ENCODE measurements around the genes SELENOV, LGALS13, LGALS16, PSMC4, MAP3K10 and TTC9B.

GRCh38 chr19:39356311-39357451 is 14.5 kb downstream of the SAMD4B start:
- PRO-cap, 2 experiments, result no peak in any of the 2 experiments

DNA sequence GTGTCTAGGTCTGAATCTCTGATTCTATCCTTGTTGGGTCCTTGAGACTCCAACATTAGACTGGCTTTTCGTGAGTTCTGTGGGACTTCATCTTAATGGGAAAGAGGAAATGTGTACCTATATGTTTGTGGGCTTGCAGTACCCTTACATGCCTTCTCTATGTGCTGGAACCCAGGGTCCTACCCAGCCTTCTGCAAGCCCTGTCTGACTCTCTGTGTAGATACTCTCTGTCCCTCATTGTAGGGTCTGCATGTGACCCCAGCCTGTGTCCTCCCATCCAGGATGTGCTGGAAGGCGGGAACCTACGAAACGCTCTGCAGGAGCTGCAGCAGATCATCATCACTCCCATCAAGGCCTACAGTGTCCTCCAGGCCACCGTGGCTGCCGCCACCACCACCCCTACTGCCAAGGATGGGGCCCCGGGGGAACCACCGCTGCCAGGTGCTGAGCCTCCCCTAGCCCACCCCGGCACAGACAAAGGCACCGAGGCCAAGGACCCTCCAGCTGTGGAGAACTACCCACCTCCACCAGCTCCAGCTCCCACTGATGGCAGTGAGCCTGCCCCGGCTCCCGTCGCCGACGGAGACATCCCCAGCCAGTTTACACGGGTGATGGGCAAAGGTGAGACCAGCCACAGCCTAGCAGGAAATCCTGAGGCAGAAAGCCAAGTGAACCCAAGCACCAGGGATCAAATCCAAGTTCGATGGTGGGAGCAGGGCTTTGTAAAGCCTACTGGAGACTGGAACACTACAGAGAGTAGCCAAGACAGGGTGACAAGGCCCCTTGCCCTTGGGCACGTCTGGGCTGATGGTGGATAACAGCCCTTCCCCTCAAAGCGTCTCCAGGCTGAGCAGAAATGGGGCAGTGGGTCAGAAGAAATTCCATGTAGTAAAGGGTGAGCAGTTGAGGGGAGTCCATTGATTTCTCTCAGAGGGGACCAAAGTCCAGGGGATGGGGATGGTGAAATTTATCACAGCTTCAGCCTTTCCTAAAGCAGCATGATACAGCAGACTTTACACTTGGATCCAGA is 13.4 kb downstream of the PAF1 start:
- PRO-cap, 2 experiments, result no peak in any of the 2 experiments

- PRO-cap, 2 experiments, result no peak in any of the 2 experiments
Observed at GRCh38 chr19:39383085-39383838, 7.6 kb downstream of the PAF1 start.

DNA sequence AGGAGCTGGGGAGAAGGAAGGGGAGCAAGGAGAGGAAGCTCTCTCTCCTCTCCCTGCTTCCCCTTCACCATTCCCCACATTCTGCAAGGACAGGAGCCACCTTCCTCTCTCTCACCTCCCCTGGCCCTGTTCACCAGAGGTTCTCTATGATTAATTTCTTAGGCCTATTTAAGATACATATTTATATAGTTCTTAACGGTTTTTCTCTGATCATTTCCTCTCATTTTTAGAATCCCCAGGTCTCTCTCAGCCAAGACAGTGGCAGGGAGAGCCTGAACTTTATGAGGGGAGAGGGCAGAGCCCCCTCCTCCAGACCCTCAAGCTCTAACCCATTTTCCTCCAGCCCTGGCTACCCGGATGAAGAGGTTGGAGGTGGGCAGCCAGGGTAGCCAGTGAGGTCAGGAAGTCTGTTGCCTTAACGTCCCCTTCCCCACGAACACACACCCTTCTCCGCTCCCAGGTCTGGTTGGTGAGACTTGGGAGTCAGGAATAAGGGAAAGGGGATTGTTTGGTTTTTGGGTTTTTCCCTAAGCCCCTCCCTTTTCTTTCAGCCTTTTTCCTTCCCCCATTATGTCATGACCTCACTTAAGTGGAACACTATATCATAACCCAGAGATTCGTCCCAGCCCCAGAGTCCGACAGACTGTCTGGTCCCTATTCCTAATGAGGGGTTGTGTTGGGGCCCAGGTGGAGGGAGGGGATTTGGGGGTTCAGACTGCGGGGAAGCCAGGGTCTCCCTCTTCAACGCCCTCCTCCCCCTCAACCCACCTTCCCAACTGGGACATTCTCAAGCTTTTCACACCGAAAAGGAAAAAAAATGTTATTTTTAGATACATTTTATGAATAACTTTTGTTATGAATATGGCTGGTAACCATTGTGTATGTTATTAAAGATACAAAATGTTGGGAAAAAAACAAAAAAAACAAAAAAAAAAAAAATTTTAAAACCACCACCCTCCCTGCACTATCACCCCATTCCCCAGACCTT is 6.6 kb downstream of the PAF1 start:
- PRO-cap, 2 experiments, result no peak in any of the 2 experiments

DNA sequence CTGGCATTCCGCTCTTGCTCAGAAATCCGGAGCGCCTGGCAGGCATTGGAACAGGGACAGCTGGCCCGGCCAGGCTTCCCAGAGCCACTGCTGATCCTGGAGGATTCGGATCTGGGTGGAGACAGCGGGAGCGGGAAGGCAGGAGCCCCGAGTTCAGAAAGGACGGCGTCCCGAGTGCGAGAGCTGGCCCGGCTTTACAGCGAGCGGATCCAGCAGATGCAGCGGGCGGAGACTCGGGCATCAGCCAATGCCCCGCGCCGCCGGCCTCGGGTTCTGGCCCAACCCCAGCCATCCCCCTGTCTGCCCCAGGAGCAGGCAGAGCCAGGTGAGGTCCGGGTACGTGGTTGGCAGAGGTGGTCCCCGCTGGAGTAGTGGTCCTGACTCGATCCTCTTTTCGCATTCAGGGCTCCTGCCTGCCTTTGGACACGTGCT is 10.9 kb downstream of the PLEKHG2 start:
- PRO-cap, 2 experiments, result no peak in any of the 2 experiments

DNA sequence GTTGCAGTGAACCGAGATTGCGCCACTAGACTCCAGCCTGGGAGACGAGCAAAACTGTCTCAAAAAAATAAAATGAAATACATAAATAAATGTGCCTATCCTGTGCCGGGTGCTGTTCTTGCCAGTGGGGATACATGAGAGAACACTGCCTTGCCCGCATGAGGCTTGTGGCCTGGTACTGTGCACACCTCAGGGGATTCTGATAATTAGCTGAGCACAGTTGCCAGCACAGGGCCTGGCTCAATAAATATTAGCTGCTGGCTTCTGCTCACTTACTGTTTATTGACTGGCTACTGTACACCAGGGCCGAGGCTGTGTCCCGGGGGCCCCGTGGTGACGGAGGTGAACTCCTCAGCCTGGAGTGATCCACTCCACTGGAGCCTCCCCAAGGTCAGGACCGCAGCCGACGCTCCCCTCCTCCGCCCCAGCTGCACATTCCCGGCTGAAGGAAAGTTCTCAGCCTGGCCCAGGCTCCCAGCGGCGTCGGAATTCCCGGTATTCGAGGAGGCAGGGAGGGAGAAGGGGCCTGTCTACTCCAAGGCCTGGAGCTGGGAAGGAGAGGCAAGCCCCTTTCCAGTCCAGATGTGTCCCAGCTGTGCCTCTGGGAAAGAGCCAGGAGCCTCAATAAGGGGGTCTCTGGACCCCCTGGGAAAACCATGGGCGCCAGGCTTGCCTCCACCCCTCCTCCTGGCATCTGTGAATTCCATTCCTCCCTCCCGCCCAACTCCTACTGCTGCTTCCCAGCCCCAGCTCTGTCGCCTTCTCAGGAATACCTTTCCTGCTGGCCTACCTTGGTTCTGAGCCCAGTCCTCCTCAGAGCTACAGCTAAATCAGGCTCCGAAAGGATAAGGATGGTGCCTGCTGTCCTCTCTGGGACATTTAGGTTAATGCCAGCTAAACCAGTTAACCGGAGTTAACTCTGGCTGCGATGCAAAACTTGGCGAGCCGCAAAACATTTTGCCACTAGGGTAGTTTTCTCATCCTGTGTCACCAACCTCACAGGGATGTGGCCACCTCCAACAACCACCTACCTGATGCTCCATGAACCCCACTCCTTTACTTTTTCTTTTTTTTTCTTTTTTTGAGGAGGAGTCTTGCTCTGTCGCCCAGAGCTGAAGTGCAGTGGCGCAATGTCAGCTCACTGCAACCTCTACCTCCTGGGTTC is 7.2 kb downstream of the RPS16 start:
- PRO-cap, 2 experiments, result no peak in any of the 2 experiments

GRCh38 chr19:39432914-39433837 is 2.6 kb downstream of the RPS16 start:
- PRO-cap, 2 experiments, result no peak in any of the 2 experiments

DNA sequence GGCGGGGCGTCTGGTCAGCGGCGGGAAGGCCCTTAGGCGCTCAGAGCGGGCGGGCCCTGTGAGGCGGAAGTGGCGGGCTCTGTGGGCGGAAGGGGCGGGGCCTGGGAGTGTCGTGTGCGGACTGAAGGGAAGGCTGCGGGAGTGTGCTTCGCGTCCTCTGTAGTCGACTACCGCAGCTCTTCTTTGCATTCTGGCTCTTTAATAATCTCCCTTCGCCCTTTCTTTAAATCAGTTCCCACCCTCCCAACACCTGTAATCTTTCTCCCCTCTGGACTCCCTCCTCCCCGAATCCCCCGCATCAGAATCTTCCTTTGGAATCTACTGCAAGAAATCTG is 269 bp upstream of the RPS16 start:
- PRO-cap, 2 experiments, result peak in 2 of 2 experiments; most common plus-strand start position 106 of the sequence (in 1)

DNA sequence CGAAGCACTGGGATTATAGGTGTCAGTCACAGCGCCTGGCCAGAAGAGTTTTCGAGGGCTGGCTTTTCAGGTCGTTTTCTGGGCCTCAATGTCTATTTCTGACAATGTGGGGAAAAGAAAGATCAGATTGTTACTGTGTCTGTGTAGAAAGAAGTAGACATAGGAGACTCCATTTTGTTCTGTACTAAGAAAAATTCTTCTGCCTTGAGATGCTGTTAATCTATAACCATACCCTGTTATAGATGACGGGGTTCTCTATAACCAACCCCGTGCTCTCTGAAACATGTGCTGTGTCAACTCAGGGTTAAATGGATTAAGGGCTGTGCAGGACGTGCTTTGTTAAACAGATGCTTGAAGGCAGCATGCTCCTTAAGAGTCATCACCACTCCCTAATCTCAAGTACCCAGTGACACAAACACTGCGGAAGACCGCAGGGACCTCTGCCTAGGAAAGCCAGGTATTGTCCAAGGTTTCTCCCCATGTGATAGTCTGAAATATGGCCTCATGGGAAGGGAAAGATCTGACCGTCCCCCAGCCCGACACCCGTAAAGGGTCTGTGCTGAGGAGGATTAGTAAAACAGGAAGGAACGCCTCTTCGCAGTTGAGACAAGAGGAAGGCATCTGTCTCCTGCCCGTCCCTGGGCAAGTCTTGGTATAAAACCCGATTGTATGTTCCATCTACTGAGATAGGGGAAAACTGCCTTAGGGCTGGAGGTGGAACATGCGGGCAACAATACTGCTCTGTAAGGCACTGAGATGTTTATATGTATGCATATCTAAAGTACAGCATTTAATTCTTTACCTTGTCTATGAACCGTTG is 1.1 kb upstream of the TIMM50 start:
- PRO-cap, 2 experiments, result no peak in any of the 2 experiments

DNA sequence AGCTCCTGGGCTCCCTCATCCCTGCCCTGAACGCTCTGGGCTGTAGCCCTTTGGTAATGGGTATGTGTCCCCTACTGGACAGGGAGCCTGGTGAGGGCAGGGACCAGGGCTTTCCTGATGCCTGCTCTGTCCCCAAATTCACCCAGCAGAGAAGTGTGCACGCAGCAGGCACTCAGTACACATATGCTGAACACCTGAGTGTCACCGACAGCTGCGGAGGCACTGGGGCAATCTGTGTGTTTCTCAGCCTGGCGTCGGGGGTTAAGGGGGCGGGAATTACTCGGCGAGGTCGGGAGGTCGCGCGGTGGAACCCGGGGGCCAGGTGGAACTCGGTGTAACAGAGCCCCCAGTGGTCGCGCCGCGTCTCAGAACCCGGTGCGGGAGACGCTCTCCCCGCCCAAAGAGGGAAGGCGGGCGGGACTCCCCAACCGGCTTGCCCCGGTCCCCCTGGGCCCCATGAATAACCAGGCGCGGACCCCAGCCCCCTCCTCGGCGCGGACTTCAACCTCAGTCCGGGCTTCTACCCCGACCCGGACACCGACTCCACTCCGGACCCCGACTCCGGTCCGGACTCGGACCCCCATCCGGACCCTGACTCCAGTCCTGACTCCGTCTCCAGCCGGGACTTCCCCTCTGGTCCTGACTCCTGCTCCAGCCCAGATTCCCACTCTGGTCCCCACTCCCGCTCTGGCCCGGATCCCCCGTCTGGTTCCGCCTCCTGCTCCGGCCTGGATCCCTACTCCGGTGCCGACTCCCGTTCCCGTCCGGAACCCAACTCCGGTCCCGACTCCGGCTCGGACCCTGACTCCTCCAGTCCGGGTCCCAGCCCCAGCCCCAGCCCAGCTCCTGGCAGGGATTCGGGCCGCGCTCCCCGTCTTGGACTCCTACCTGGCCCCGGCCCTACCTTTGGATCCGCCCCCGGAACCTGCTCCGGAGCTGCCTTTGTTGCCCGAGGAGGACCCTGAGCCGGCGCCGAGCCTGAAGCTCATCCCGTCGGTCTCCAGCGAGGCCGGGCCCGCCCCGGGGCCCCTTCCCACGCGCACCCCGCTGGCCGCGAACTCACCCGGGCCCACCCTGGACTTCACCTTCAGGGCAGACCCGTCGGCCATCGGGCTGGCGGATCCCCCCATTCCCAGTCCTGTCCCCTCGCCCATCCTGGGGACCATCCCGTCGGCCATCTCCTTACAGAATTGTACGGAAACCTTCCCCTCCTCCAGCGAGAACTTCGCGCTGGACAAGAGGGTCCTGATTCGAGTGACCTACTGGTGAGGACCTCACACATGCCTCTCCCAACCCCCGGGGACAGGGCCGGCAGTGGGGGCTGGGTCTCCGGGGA is at the start of gene SELENOV:
Gene SELENOV, plus strand, starts transcription at position 383 of the 1,336 bp plus-strand sequence.
- PRO-cap, 2 experiments, result no peak in any of the 2 experiments

DNA sequence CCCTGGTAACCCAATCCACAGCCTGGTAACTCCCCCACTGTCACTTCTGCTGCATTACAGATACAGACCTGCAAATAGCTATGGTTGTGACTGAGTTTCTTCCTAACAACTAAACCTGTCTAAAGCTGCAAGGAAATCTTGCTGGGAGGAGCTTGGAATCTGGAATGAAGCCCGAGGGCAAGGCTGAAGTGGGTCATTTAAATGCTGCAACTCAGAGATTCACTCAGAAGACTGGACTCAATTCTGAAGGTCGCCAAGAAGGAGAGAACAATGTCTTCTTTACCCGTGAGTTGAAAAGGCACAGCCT is at the start of gene LGALS13:
Gene LGALS13, plus strand, starts transcription at position 226 of the 307 bp plus-strand sequence.
- PRO-cap, 2 experiments, result no peak in any of the 2 experiments

- PRO-cap, 2 experiments, result no peak in any of the 2 experiments
Observed at GRCh38 chr19:39655703-39656156, at the start of gene LGALS16. LGALS16 (plus strand) TSS chr19:39655913.

- PRO-cap, 2 experiments, result peak in 2 of 2 experiments; most common minus-strand start chr19:39824451 (in 1)
Observed at GRCh38 chr19:39823994-39825021, 9.7 kb downstream of the DYRK1B start.

DNA sequence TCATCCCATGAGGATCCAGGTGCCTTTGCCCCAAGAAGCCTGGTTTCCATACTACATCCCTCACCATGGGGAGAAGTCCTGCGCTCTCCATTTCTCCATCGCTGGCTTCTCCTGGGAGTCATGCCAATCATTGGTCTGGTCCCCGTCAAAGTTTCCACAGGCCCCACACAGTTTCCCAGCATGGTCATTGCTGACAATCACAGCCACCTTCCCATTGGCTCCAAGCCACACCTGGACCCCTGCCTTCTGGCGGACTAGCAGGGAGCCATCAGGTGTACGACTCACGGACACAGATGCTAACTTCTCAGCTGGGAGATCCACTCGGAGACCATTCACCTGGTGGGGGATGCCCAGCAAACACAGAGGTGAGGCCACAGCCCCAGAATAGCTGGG is 17.4 kb upstream of the FBL start:
- PRO-cap, 2 experiments, result no peak in any of the 2 experiments

- PRO-cap, 2 experiments, result peak in 2 of 2 experiments; most common plus-strand start chr19:39971182 (in 2); most common minus-strand start chr19:39970877 (in 1)
Observed at GRCh38 chr19:39970299-39971307, at the start of gene PSMC4. PSMC4 (plus strand) TSS chr19:39971165.

DNA sequence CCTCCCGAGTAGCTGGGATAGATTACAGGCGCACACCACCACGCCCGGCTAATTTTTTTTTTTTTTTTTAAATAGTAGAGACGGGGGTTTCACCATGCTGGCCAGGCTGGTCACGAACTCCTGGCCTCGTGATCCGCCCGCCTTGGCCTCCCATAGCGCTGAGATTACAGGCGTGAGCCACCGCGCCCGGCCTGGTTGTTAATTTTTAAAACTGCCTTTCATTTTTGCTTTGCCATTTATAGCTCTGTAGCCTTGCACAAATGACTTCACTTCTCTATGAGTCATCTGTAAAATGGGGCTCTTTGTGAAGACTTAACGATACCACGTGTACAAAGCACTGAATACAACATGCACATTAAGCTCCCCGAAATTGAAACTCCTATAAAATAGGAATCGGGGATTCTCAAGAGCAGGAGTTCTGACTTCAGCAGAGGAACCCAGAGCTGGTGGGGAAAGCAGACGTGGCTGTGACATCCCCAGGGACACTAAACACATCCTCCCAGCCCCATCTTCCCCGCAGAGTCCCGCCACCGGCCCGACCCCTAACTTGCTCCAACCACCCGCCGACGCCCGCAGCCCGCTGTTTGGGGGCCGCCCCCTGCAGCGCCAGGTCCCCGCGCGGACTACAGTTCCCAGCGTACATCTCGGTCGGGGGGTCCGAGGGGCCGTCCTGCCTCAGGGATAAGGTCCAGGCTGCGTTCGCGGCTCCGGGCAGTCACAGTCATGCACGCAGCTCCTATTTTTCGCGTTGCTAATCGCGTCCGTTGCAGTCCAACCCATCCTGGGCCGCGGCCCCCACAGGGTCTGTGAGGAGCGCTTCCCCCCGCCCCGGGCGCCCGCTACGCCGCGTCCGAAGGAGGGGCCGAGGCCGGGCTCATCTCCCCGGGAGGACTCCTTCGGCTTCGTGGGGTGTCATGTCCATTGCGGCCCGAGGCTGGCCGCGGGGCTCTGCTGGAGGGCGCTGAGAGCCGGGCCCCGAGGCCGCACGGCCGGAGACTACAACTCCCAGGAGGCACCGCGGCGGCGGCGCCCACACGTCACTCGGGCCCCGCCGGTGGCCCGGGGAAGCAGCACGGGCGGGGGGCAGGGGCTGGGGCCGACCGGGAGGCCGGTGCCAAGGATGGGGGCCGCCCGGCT is at the start of gene MAP3K10:
Gene MAP3K10, plus strand, starts transcription at position 1,037 of the 1,137 bp plus-strand sequence.
- PRO-cap, 2 experiments, result peak in 2 of 2 experiments; most common plus-strand start position 653 of the sequence (in 1); most common minus-strand start position 998 of the sequence (in 2)

- PRO-cap, 2 experiments, result no peak in any of the 2 experiments
Observed at GRCh38 chr19:40212693-40213067, 5.5 kb downstream of the TTC9B start.

- PRO-cap, 2 experiments, result no peak in any of the 2 experiments
Observed at GRCh38 chr19:40216652-40217709, 1.2 kb downstream of the TTC9B start.

DNA sequence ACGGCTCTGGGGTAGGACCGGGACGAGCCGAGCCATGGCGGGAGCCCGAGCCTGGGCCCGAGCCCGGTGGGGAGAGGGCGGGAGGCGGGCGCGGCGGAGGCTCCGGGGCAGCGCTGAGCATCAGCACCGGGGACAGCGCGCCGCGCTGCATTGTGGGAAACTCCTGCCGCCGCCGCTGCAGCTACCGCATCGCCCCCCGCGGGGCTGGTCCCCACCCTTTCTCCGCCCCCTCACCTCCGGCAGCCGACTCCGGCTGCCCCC is at the start of gene TTC9B:
Gene TTC9B, minus strand, starts transcription at position 154 of the 261 bp plus-strand sequence.
- PRO-cap, 2 experiments, result no peak in any of the 2 experiments

DNA sequence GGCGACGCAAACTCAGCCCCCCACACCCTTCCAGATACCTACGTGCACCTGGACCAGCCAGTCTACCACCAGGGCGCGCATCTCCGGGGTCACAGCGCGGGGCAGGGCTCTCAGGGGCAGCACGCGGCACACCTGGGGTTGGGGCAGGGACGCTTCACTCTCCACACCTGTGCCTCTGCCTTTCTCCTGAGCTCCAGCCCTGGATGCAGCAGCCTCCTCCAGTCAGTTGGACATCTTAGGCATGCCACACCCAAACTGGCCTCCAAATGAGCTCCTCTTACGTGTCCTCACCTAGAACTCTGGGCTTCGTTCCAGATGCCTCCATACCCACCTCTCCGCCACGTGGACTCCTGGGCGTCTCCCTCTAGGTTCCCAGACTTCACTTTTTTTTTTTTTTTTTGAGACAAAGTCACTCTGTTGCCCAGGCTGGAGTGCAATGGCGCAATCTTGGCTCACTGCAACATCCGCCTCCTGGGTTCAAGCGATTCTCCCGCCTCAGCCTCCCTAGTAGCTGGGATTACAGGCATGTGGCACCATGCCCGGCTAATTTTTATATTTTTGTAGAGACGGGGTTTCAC is 1.7 kb downstream of the CCNP start:
- PRO-cap, 2 experiments, result no peak in any of the 2 experiments